ENCODE data around the genes CRYGA, C2orf80 and SPAG16.

DNA sequence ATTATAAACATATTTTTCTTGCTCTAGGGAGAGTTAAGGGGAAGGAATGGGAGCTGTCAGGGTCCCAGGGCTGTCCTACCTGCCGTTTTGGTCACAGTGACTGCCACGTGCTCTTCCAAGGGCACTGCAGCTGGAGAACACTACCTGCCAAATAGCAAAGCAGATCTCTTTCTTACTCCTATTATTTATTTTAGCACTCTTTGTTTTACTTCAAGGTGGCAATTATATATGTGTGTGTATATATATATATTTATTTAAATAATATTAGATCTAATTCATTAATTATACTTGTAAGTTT lies 57.1 kb upstream of the FZD5 start:
- PRO-cap, 3 experiments: peak in 1 of 3 experiments; most common plus-strand start position 82 of the sequence (in 1)
- RAMPAGE, long total RNA, 4 experiments: no peak in any of the 4 experiments
- RRBS: no CpG with 5 or more reads among the region's 2 CpGs

GRCh38 chr2:207860736-207861185 lies 91.1 kb upstream of the FZD5 start:
- PRO-cap, 3 experiments: no peak in any of the 3 experiments
- RAMPAGE, long total RNA, 4 experiments: no peak in any of the 4 experiments
- RRBS: no CpG with 5 or more reads among the region's 1 CpG

DNA sequence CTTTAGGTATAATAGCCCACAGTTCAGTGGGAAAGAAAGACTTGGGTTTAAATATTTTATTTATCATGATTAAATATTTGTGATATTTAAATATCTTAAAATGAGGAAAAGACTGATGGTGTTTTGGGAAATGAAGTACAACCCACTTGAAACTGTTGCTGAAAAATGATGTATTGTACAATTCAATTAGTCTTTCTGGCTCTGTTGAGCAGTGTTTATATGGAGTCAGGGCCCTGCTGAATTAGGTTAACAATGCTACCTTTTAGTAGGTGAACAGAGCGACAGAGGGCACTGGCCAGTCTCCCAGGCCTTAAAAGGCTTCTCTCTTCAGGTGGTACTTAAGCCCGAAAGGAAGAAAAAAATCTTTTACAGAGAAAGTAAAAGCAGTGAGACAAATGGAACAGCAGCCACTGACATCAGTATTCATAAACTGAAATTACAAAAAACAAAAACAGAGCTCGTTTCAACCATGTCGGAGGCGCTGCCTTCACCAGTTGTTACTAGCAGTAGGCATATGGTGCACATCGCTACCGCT lies 91.9 kb downstream of the PLEKHM3 start:
- PRO-cap, 3 experiments: no peak in any of the 3 experiments
- RAMPAGE, long total RNA, 4 experiments: no peak in any of the 4 experiments
- RRBS: no CpG with 5 or more reads among the region's 7 CpGs

DNA sequence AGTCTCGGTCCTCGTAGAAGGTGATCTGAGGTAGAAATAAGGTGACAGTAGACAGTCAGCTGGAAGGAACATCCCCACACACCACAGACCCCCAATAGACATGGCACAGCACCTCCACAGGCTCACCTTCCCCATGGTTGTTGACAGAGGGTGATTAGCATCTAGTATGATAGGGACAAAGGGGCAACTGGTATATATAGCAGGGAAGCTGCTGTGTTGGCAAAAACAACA lies at the start of gene CRYGA:
CRYGA (minus strand) TSS at position 168 of the 231 bp plus-strand sequence.
- PRO-cap, 3 experiments: no peak in any of the 3 experiments
- RAMPAGE, long total RNA, 4 experiments: no peak in any of the 4 experiments
- RRBS: no CpG with 5 or more reads among the region's 2 CpGs

DNA sequence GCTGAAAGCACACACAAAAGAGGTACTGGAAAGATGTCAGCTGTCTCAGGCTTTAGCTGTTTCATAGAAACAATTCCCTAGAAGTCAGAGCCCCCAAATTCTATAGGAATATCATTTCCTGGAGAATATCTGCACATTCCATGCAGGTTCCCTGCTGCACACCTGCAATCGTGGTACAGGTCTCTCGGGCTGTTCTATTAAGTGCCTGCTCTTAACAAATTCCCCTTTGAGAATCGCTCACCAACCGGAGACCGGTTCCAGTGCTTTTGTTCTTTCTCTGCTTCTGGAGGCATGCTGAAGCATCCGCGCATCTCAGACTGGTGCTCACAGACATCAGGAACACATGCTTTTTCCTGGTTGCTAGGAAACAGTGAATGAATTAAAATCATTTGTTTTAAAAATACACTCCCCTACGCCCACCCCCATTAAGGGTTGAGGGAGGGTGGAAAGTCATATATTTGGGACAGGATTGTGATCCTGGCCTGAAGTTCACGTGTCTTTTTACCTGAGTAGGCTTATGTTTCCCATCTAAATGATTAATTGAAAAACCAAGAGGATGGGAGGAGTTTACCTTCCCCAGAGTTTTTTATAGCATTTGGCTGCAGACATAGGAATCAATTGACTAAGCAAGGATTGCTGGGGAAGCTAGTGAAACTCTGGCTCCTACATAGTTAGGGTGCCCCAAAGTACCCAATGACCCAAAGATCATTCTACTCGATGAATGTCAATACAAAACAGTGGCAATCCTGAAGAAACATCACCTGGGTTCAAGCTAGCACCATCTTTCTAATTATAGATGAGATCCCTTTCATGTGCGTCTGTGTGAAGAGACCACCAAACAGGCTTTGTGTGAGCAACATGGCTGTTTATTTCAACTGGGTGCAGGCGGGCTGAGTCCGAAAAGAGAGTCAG lies at the start of gene C2orf80:
C2orf80 (minus strand) TSS at position 319 of the 912 bp plus-strand sequence.
- PRO-cap, 3 experiments: no peak in any of the 3 experiments
- RAMPAGE, long total RNA, 4 experiments: no peak in any of the 4 experiments
- RRBS: no CpG with 5 or more reads among the region's 13 CpGs

- PRO-cap, 3 experiments: no peak in any of the 3 experiments
- RAMPAGE, long total RNA, 4 experiments: no peak in any of the 4 experiments
- RRBS: no CpG with 5 or more reads among the region's 3 CpGs
These were observed 47.9 kb upstream of the PTH2R start for GRCh38 chr2:208358736-208359038.

DNA sequence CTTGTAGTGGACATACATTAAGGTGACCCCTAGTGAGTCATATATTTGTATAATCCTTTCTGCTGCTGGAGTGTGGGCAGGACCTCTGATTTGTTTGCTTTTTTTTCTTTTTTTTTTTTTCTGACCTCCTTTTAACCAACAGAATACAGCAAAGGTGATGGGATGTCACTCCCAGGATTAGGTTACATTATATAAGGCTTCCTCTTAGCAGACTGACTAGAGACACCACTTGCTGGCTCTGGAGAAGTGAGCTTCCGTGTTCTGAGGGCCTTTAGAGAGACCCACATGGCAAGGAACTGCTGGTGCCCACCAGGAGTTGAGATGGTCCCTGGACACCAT lies 201.9 kb downstream of the PTH2R start:
- PRO-cap, 3 experiments: no peak in any of the 3 experiments
- RAMPAGE, long total RNA, 4 experiments: no peak in any of the 4 experiments
- RRBS: no CpG with 5 or more reads among the region's 1 CpG

DNA sequence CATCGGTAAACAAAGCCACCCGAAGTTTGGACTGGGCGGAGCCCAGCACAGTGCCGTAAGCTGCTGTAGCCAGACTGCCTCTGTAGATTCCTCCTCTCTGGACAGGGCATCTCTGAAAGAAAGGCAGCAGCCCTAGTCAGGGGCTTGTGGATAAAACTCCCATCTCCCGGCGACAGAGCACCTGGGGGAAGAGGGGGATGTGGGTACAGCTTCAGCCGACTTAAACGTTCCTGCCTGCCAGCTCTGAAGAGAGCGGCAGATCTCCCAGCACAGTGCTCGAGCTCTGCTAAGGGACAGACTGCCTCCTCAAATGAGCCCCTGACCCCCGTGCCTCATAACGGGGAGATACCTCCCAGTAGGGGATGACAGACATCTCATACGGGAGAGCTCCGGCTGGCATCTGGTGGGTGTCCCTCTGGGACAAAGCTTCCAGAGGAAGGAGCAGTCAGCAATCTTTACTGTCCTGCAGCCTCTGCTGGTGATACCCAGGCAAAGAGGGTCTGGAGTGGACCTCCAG lies 71.3 kb downstream of the MAP2 start:
- PRO-cap, 3 experiments: no peak in any of the 3 experiments
- RAMPAGE, long total RNA, 4 experiments: start-site peak on the plus strand in 1 of 4 experiments, centred at position 284 of the sequence, 11 reads per replicate
- RRBS: no CpG with 5 or more reads among the region's 14 CpGs

DNA sequence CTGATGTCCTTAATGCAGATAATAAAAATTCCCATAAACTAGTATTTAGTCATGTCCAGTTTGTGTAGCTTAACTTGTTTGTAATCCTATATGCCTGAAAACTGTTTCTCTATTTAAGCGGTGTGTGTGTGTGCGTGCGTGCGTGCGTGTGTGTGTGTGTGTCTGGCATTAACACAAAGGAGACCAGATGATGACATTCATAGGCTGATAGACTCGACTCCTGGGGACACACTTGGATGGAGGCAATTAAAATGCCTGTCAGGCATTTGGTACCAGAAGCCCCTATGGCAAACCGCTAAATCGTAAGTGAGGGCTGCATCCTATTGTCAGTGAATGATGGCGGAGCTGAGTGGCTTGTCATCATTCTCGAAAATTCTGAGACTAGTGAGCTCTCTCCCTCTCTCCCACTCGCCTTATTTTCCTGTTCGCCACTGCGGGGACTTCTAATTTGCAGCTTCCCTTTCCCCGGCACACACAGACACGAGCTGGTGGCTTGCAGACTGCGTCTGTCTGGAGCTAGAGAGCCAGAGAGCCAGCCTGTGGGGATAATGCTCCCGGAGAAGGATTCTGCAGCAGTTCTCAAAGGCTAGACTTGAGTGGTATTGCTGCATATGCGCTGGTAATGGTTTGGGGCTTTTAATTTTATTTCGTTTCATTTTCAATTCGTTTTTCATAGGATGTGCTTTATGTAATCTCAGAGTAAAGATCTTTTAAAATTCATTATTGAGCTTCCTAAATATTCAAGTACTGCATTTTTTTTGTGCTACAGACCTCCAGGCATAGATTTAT lies 155.5 kb downstream of the MAP2 start:
- PRO-cap, 3 experiments: peak in 1 of 3 experiments; most common plus-strand start position 477 of the sequence (in 1); most common minus-strand start position 170 of the sequence (in 1)
- RAMPAGE, long total RNA, 4 experiments: start-site peak on the plus strand in 2 of 4 experiments, centred at positions 207 to 500 of the sequence, 25 to 110 reads per replicate
- RRBS: 51% methylated on average over 3 of the region's 20 CpGs

GRCh38 chr2:210055216-210055691 lies 52.8 kb downstream of the RPE start:
- PRO-cap, 3 experiments: no peak in any of the 3 experiments
- RAMPAGE, long total RNA, 4 experiments: no peak in any of the 4 experiments
- RRBS: no CpG with 5 or more reads among the region's 2 CpGs

GRCh38 chr2:210584783-210585319 lies 28.5 kb downstream of the CPS1 start:
- PRO-cap, 3 experiments: no peak in any of the 3 experiments
- RAMPAGE, long total RNA, 4 experiments: no peak in any of the 4 experiments
- RRBS: no CpG with 5 or more reads among the region's 3 CpGs

GRCh38 chr2:211086369-211086589 lies 529.9 kb downstream of the CPS1 start:
- PRO-cap, 3 experiments: no peak in any of the 3 experiments
- RAMPAGE, long total RNA, 4 experiments: no peak in any of the 4 experiments
- RRBS: no CpG with 5 or more reads among the region's 1 CpG

DNA sequence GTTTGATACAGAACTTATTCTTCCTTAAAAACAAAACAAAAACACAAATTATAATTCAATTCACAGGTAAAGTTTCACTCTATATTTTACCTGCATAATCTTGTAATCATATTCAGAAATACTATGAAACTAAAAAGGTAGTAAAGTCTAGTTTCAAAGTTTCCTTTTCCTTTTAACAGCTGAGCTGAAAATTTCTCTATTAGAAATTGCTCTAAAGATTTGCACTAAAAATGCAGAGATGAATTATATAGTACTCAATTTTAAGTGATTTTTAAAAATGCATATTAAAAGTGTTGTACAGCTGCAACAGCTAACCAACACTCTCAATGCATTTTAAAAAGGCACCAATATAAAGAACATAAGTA lies 148.6 kb downstream of the IKZF2 start:
- PRO-cap, 3 experiments: no peak in any of the 3 experiments
- RAMPAGE, long total RNA, 4 experiments: no peak in any of the 4 experiments

DNA sequence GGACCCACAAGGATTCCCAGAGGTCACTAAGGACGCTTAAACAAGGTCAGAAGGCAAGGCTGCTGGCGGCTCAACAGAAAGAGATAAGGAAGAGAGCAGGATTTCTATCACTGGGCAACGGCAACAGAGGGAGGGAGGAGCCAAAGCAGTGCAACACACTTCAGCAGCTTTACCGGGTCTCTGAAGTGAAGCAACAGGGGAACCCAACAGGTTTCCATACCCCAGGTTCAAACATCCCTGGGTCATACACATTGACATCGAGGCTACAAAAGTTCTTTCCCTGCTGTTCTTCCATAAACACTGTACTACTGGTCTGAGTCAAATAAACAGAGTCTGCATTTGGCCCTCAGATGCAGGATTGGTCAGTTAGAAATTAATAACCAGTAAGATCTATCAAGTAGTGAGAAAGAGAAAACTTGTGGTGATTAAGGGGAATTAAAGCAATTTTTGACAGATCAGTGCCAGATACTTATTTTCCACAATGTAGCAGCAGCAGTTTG lies 85.2 kb downstream of the IKZF2 start:
- PRO-cap, 3 experiments: peak in 1 of 3 experiments; most common minus-strand start position 307 of the sequence (in 1)
- RAMPAGE, long total RNA, 4 experiments: no peak in any of the 4 experiments
- RRBS: no CpG with 5 or more reads among the region's 5 CpGs

DNA sequence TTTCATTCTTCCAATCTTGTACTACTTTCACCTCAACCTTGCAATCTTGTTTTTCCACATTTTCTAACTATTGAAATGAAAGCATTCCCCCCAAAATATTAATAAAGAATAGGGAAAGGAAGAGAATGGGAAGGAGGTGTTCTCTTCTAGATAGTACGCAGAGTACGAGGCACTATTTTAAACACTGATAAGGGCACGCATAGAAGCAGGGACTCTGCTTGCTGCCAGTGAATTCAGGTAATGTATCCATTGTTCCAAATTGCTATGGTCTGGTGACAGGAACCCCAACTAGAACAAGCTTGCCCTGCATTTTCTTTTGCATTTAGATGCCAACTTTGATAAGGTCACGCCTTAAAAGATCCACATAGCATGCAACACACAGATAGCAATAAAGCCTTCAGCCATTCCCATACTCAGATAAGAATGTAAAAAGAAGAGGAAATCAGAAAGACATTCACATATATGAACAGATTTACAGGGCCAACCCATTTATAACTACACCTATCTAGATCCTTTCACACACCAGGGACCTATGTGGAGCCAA lies 46.9 kb downstream of the IKZF2 start:
- PRO-cap, 3 experiments: no peak in any of the 3 experiments
- RAMPAGE, long total RNA, 4 experiments: no peak in any of the 4 experiments
- RRBS: no CpG with 5 or more reads among the region's 4 CpGs

DNA sequence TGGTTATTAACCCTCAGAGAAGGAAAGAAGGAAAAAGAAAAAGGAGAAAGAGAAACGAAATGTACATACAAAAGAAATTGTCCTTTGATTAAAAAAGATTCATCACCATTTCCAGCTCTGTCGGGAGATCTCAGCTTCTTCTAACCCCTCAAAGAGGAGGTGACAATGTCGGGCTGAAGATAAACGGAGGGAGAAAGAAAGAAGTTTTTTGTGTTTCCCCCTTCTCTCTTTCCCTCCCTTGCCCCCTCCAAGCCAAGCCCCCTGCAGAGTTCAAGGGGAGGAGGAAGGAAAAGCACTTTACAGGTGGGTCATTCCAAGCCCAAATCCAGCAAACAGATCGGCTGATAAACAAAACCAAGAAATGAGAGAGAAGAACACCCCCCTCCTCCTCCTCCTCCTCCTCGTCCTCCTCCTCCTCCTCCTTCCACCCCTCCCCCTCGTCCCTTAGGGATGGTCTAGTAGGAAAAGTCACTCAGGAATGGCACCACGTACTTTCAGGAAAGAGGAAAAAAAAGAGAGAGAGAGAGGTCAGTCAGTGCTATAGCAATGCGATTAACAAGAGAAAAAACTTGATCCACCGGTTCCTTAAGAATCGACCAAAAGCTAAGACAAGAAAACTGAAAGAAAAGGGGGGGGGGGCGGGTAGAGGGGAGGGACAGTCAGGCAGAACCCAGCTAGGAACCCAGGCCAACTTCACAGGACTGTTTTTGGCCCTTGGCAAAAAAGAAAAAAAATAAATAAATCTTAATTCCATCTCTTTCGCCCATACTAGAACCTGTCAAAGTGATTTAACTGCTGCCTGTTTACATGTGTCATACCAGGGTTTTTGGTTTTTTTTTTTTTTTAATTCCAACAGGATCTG lies 1.1 kb downstream of the IKZF2 start:
- PRO-cap, 3 experiments: no peak in any of the 3 experiments
- RAMPAGE, long total RNA, 4 experiments: start-site peak on the minus strand in 2 of 4 experiments, centred at positions 343 to 364 of the sequence, 9 reads per replicate
- RRBS: no CpG with 5 or more reads among the region's 13 CpGs

GRCh38 chr2:213151240-213151458 lies 263 bp downstream of the IKZF2 start:
- PRO-cap, 3 experiments: no peak in any of the 3 experiments
- RAMPAGE, long total RNA, 4 experiments: no peak in any of the 4 experiments
- RRBS: no CpG with 5 or more reads among the region's 3 CpGs

- PRO-cap, 3 experiments: no peak in any of the 3 experiments
- RAMPAGE, long total RNA, 4 experiments: no peak in any of the 4 experiments
- RRBS: no CpG with 5 or more reads among the region's 1 CpG
These were observed 2.1 kb upstream of the IKZF2 start for GRCh38 chr2:213153553-213153840.

GRCh38 chr2:213283866-213284883 lies at the start of gene SPAG16:
SPAG16 (plus strand) TSS chr2:213284464.
- PRO-cap, 3 experiments: peak in 3 of 3 experiments; most common plus-strand start chr2:213284480 (in 2); most common minus-strand start chr2:213284205 (in 1)
- RAMPAGE, long total RNA, 4 experiments: start-site peak on the plus strand in 4 of 4 experiments, at chr2:213284382-213284483 at its widest, 198 to 1,975 reads per replicate
- RRBS: no CpG with 5 or more reads among the region's 56 CpGs

- PRO-cap, 3 experiments: no peak in any of the 3 experiments
- RAMPAGE, long total RNA, 4 experiments: no peak in any of the 4 experiments
- RRBS: no CpG with 5 or more reads among the region's 6 CpGs
These were observed 1.7 kb upstream of the ABCA12 start for GRCh38 chr2:215139927-215140629.

All from adrenal gland (tissue), 7 donors.